Hair follicular keratinocyte (primary cell): ENCODE measurements around the genes DENND6A, DNASE1L3, ABHD6 and PXK.

DNA sequence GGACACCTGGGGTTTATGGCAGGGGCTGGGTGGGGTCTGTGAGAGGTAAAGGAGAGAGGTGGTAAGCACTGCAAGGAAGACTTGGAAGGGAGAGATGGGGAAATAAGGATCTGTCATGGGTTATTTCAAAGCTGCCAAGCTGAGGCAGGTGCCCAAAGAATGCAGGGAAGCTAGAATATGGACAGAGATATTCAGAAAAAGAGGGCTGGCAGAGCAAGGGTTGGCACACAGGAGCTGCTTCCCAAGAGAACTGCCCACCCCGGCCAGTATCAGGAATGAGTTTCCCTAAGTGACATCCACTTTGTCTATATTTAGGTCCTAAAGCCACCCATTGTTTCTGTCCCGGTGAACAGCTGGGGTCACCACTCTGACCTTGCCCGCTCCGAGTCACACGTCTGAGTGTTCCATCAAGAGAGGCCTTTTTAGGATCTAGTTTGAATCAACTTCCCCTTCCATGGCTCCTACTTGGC is 109.5 kb upstream of the ARHGEF3 start:
- RAMPAGE, long total RNA: no peak

GRCh38 chr3:57226894-57227462 is 551 bp upstream of the APPL1 start:
- RAMPAGE, long total RNA: no peak

- RAMPAGE, long total RNA: no peak
These were observed 29.3 kb downstream of the APPL1 start for GRCh38 chr3:57256723-57257417.

- RAMPAGE, long total RNA: no peak
These were observed 15.5 kb downstream of the PDE12 start for GRCh38 chr3:57571318-57572183.

GRCh38 chr3:57692739-57693375 is at the start of gene DENND6A:
Gene DENND6A (minus strand): TSS chr3:57693077.
- RAMPAGE, long total RNA: no peak

- RAMPAGE, long total RNA: no peak
These were observed 24.4 kb upstream of the FLNB start for GRCh38 chr3:57983762-57984323.

GRCh38 chr3:58015378-58016155 is 7.3 kb downstream of the FLNB start:
- RAMPAGE, long total RNA: no peak

DNA sequence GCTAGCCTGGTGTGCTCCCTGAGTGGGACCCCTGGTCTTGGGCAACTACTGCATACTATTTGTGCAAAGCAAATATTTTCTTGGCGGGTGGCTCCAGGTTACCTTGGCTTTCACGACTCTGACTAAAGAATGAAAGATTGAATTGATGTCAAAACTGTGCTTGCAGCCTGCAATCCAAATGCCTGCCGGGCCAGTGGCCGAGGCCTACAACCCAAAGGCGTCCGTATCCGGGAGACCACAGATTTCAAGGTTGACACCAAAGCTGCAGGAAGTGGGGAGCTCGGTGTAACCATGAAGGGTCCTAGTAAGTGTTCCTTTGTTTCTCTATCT is 93.8 kb downstream of the FLNB start:
- RAMPAGE, long total RNA: no peak

GRCh38 chr3:58165082-58166007 is 45.4 kb downstream of the DNASE1L3 start:
- RAMPAGE, long total RNA: no peak

- RAMPAGE, long total RNA: no peak
These were observed at the start of gene DNASE1L3 for GRCh38 chr3:58210717-58211569. Gene DNASE1L3 (minus strand): TSS chr3:58210972.

- RAMPAGE, long total RNA: no peak
These were observed 4.0 kb upstream of the DNASE1L3 start for GRCh38 chr3:58214367-58215520.

DNA sequence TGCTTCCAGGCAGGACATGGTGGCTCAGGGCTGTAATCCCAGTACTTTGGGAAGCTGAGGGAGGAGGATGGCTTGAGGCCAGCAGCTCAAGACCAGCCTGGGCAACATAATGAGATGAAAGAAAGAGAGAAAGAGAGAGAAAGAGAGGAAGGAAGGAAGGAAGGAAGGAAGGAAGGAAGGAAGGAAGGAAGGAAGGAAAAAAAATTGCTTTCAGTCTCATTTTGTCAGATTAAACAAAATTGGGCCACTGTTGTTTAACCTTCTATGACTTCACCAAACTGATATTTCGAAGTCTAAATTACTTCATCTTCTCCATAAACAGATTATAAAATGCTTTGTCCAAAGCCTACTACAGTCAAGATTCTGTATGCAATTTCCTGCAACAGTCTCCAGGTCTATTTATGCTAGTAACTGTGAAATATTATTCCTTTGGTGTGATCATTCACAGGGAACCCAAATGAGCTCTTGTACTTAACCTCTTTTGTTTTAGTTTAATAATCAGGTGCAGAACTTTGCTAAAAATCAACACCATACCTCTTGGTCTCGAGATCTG is 6.5 kb upstream of the ABHD6 start:
- RAMPAGE, long total RNA: no peak

DNA sequence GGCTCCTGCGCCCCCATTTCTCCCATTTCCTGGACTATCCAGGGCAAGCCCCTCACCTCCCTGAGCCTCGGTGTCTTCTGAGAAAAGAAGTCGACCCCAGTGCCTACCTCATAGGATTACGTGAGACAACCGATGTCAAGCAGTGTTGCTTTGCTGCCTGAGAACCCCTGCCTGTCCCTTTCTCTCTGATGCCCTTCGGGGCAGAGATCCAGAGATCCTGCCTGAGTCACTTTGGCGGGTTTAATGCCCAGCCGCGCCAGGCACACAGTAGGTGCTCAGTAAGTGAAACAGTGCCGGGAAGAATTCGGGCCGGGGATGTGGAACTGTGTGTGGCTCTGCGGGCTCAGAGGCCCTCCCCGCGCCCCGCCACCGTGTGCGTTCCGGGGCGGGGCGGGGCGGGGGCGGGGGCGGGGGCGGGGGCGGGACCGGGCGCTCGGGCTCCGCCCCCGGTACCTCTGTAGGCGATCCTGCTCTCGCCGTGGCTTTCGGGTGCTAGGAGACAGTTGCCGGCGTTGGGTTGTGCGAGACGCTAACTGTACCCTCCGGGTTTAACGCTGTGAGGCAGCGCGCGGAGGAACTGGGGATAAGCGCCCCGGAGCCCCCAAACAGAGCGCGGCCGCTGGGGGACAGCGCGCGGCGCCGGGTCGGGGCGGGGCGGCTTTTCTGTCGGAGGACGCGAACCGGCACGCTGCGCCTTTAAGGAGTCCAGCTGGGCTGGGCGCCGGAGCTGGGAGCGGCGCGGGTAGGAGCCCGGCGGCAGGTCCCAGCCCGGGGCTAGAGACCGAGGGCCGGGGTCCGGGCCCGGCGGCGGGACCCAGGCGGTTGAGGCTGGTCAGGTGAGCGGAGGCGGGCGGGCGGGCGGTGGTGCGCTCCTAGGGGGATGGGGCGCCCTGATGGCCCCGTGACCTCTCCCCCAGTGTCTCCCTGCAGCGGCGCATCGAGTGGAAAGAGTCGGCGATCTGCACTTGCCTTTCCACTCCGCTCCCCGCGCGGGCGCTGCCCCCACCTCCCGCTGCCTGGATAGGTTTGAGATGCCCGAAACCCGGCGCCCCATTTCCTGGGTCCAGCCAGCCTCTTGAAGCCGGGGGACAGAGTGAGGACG is at the start of gene ABHD6:
ABHD6 (plus strand) TSS at position 712 of the 1,102 bp plus-strand sequence.
- RAMPAGE, long total RNA: no peak

- RAMPAGE, long total RNA: no peak
These were observed 4.1 kb downstream of the ABHD6 start for GRCh38 chr3:58241603-58242200.

DNA sequence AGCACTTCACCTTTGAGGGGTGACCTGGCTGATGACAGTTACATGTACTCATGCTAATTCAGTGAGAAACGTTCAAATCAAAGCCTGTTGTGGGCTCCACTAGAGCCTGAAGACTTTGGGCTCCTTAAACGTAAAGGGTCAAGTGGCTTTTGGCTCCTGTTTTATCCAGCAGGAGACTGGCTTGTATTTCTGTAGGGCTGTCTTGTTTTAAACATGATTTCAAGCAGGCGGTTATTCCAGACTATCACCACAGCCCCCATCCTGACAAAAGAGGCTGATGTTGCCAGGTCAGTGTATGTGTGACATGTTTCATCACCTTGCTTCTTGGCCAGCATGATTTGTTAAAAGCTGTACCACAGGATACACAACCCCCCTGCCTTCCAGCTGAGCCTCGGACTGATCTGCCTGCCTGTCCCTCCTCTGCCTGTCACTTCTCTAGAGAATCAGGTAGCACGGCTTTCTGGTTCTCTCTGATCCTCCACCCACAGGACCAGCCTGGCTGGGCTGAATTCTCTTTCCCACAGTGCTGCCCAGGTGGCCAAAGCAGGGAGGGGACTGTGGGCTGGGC is 8.5 kb downstream of the ABHD6 start:
- RAMPAGE, long total RNA: no peak

DNA sequence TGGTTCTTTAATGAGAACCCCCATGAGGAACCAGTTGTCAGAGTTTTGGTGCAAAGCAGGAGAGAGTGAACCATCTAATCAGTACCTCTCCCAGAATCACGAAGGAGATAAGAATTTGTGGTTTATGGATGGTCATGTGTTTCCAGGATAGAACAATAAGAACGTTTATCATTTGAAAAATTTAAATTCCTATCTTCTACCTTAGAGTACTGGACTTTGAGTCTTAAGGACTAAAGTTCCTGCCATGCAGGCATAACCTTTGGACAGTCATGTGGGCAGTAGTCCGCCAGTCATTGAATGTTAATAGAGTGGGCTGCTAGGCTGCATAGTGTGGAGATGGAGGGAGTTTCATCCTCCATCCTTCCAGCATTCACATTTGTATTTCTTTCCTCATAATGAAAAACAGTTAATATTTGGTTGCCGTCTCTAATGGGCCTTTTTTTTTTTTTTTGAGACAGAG is 9.0 kb downstream of the ABHD6 start:
- RAMPAGE, long total RNA: no peak

- RAMPAGE, long total RNA: no peak
These were observed 33.8 kb upstream of the RPP14 start for GRCh38 chr3:58272253-58272655.

DNA sequence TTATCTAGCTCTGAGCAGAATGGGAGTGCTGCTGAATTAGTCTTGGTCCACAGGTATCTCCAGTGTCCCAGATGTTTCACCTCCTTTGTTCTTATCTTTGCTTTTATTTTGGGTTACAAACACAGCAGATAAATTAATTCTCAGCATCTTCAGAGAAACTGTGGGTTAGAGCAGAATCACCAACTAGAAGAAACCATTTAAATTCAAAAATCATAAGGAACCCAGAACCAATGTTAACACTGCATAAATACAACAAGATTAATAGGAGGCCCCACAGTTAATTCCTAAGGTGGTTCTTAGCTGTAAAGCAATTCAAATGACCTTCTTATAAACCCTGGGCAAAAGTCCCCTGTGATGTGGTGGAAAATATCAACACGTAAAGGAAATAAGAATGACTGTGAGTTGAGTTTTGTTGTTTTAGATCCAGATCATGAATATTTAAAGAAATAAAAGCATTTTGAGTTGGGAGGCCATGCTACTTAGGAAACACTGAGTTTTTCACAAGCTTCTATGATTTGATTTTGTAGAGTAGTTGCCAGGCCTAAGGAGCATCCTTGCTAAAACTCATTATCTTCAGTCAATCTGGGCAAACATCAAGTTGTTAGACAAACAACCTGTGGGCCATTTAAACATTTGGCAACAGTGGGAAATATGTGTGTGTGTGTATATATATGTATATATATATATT is 8.3 kb upstream of the PXK start:
- RAMPAGE, long total RNA: no peak

GRCh38 chr3:58332601-58333007 is at the start of gene PXK:
Gene PXK (plus strand): TSS chr3:58332892.
- RAMPAGE, long total RNA: no peak

DNA sequence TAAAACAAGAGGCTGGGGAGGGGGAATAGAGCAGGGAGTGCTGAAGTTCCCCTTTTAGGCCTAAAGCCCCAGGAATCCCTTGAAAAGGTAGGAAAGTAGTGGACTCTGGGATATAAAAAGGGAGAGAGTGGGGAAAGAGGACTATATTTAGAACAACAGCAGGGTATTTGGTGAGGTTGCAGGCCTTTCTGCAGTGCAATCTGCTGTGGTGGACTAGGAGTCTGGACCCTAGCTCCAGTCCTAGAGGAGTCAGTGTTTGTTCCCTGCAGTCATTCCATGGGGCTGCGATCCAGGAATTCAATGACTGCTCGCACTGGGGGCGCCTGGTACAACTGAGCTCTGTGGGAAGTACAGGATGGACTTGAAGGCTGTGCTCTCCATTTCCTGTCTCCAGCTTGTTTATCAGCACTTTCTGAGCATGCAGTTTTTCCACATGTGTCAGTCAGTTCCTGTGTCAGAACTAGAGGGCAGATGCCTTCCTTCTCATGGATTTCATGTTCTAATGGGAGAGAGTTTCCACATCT is 46.8 kb downstream of the PDHB start:
- RAMPAGE, long total RNA: no peak